Subcutaneous preadipocyte (primary cell): ENCODE data around the genes H2AC4 and H2BC4.

GRCh38 chr6:25083676-25084301, 148.0 kb upstream of the RIPOR2 start:
- CAGE, long polyA plus RNA, result no peak

GRCh38 chr6:25296777-25297169, 17.6 kb downstream of the CARMIL1 start:
- CAGE, long polyA plus RNA, result no peak

DNA sequence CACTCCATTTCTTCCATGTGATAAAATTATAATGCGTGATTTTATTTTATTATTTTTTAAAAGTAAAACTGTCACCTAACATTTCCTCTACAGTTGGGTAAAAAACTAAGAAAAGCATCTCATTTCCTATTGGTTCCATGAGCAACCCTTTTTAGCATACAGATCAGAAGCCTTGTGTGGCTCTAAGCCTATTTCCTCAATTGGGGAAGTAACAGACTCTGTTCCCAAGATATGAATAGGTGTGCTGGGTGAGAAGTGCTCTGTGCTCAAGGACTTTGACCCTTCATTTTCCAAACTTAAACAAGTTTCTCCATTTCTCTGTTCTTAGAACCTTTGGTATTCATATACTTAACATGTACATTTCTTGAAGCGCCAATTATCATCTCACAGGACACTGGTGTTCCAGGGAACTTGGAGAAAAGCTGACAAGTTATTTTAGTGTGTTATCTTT, 24.1 kb downstream of the CARMIL1 start:
- CAGE, long polyA plus RNA, result no peak

DNA sequence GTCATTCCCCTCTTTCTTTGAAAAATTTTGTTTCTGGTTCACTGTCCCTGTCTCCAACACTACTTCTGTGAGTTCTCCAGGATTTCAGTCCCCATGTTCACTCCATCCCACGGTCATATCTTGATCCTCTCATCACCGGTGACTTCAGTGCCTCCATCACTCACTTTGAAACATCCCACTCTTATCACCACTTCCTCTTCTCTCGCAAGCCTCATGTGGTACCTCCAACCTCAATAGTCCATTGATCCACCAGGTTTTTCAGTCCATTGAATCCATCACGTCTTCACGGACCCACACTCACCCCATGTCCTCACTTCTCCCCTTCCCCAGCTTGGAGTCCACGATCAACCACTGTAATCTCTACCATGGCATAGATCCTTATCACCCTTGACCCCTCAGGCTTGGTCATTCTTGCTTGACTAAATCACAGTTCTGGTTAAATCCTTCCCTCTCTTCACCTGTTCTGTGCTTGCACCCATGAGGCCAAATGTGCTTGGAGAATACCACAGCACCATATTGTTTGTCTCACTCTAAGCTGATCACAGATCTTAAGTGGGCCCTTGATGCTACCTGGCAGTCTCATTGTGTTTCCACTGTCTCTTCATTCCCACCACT, 64.9 kb downstream of the CARMIL1 start:
- CAGE, long polyA plus RNA, result no peak

DNA sequence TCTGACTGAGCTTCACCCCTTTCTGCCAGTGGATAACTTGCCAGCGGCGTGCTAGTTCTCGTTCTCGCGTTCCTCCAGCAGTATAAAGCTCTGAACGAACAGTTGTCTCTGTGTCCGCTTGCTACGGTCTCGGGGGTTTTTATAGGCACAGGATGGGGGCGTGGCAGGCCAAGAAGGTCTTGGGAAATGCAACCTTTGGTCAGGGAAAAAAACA, 16.2 kb downstream of the H2AC1 start:
- CAGE, long polyA plus RNA, result no peak

GRCh38 chr6:25833138-25833566, 1.3 kb upstream of the SLC17A1 start:
- CAGE, long polyA plus RNA, result no peak

DNA sequence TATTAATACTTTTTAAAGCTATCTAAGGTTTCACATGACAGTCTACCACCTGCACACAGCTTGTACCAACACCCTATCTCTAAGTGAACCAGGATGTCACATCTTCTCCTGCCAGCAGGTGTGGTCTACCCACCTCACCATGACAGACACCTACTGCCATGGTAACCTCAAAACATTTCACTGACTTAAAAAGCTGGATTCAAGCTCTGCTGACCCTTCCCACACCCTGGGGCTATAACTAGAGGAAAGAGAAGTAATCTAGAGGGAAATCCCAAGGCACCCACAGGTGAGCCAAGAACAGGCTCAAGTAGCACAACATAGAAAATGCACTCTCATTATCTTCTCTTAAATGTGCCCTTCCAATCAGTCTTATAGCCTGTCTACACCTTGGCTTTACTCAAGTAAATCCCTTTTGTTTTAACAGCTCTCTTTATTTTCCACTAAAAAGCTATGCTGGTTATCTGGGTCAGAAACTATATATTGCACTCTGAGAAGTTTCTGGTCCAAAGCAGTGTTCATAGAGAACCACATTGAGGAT, 1.1 kb downstream of the SLC17A3 start:
- CAGE, long polyA plus RNA, result no peak

- CAGE, long polyA plus RNA, result no peak
These were observed 16.8 kb downstream of the SLC17A2 start for GRCh38 chr6:25913699-25914116.

GRCh38 chr6:26032163-26032976, 471 bp upstream of the H3C2 start:
- CAGE, long polyA plus RNA, result no peak

- CAGE, long polyA plus RNA, result no peak
These were observed at the start of gene H2AC4 for GRCh38 chr6:26032977-26033670. TSS of gene H2AC4 (minus strand) at chr6:26033618.

- CAGE, long polyA plus RNA, result no peak
These were observed 3.5 kb downstream of the HFE start for GRCh38 chr6:26090627-26091324.

DNA sequence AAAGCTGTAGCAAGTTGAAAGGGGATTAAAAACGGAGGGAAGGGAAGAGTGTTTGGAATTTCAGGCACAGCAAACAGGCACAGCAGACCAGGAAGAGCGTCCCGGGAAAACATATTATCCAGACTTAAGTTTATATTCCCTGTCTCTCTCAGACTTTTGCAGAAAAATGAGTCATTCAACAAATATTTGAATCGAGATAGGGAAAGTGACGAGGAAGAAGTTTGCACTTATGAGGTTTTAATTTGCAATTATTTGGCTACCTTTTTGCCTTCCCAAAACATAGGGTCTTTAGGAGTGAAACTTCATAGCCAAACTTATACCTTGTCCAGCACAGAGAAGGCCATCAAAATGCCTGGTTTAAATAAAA, 565 bp upstream of the H4C3 start:
- CAGE, long polyA plus RNA, result no peak

- CAGE, long polyA plus RNA, result no peak
These were observed at the start of gene H2BC4 for GRCh38 chr6:26123669-26124024. TSS of gene H2BC4 (minus strand) at chr6:26123926.

DNA sequence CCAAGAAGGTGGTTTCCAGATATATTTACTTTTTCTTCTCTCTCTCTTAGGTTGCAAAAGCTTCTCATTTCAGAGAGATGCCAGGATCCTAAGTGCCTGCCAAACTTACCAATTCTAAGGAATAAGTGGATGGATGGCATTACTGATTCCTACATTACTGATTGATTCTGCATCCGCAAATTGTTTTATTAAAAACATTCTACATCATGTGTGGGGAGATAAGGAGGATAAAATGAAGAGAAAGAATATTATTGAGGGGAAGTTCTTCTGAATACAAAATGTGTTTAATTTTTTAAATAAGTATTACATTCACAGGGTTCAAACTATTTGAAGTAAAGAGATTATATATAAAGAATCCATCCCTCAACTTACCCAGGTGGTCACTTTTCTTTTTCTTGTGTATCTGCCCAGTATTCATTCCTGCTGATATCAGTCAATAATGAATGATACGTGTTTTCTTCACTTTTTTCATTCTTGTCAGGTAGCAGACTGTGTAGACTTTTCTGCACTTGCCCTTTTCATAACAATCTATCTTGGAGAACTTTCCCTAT, 14.1 kb downstream of the H2AC6 start:
- CAGE, long polyA plus RNA, result no peak

DNA sequence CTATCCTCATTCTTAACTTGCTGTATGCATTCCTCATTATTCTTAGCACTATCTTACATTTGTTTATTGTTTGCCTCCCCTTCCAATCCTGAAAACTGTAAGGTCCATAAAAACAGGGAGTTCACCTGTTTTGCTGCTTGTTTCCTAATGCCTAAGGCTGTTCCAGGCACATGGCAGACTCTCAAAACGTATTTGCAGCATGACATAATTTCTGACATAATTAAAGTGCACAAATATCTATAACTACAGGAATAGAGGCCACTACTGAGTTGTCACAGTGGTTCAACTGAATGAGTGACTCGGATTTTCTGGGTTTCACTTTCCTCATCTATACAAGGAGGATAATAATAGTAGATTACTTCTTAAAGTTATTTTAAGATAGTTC, 12.3 kb downstream of the H2BC5 start:
- CAGE, long polyA plus RNA, result no peak

GRCh38 chr6:26206926-26207671, 2.7 kb downstream of the H4C5 start:
- CAGE, long polyA plus RNA, result no peak

- CAGE, long polyA plus RNA, result no peak
These were observed 904 bp downstream of the H4C6 start for GRCh38 chr6:26241007-26241586.

- CAGE, long polyA plus RNA, result no peak
These were observed 3.0 kb downstream of the H4C6 start for GRCh38 chr6:26242966-26243727.

DNA sequence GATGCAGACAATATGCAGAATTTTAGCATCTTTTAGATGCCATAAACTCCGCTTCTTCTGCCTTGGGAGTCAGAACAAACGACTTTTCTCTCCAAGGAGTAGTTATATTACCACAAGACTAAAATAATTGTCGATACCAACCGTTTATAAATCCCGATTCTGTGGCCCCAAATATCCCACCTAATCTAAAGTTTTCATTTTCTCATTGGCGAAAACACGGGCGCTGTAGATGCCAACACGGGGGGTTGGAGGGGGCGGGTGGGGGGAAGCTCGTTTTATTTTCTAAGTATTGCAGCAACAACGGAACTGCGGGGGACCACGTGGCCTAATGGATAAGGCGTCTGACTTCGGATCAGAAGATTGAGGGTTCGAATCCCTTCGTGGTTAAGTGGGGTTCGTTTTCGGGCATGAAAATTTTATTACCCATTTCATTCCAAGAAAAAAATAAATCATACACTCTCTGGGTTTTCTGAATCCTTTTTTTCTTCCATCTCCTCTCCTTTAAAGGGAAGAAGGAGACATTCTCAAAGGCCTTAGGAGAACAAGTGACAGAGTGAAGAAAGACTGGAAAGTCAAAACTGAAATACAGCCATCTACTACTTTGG, 14.1 kb upstream of the H4C8 start:
- CAGE, long polyA plus RNA, result no peak

DNA sequence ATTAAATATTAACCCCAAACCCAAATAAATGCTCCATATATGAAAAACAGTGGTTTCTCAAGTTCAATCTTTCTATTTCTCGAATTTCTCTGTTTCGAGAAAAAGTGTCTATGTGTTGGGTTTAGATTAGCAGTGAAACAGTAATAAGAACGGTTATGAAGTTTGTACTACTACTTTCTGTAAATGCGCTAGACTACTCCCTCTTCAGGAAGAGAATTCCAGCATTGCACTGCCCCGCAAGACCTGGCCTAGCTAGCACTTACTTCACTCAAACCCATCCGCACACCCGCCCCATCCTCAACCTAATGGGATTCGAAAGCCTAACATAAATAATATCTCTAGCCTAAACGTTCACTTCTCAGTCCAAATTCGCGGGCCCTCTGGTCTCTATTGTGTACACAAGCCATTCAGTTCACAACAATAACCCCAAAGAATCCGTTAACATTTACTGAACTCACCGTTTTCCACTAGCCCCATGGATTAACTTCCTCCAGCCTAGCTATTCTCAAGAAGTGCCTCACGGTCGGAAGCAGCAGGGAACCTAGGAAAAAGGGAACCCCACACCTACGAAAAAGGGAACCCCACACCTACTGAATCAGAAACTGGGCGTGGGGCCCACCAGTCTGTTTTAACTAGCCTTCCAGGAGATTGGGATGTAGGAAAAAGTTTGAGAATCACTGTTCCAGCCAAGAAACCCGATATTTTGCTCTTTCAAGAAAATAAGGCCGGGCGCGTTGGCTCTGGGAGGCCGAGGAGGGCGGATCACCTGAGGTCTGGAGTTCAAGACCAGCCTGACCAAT, 34.2 kb upstream of the H4C8 start:
- CAGE, long polyA plus RNA, result no peak